Hepatocyte (in vitro differentiated cells and primary cell): ENCODE measurements around a stretch of chr22.

DNA sequence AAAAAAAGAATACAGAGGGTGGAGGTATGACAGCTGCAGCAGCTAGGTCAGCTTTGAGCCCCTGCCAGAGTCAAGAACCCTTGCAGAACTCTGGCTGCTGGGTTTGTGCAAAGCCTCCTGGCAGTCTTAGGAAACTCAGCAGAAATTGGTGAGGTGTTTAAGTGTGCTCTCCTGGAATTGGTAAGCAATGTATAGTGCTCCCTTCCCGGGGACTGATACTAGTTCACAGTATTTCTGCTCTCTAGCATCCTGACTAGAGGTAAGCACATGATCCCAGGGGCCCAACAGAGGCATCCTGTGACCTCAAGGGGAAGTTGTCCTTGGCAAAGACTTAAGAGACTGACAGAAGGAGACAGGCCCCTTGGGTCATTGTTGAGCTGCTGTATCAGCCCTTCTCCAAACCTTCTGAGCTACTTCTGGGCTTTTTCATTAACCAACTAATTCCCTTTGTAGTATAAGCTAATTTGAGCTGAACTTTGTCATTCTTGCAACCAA lies 4.4 kb upstream of the TBC1D22A start:
- RAMPAGE, long total RNA = no peak
- RRBS = no CpG with 5 or more reads among the region's 1 CpG

GRCh38 chr22:46764850-46765623 lies 2.6 kb downstream of the TBC1D22A start:
- RAMPAGE, long total RNA = no peak
- RRBS = no CpG with 5 or more reads among the region's 8 CpGs

DNA sequence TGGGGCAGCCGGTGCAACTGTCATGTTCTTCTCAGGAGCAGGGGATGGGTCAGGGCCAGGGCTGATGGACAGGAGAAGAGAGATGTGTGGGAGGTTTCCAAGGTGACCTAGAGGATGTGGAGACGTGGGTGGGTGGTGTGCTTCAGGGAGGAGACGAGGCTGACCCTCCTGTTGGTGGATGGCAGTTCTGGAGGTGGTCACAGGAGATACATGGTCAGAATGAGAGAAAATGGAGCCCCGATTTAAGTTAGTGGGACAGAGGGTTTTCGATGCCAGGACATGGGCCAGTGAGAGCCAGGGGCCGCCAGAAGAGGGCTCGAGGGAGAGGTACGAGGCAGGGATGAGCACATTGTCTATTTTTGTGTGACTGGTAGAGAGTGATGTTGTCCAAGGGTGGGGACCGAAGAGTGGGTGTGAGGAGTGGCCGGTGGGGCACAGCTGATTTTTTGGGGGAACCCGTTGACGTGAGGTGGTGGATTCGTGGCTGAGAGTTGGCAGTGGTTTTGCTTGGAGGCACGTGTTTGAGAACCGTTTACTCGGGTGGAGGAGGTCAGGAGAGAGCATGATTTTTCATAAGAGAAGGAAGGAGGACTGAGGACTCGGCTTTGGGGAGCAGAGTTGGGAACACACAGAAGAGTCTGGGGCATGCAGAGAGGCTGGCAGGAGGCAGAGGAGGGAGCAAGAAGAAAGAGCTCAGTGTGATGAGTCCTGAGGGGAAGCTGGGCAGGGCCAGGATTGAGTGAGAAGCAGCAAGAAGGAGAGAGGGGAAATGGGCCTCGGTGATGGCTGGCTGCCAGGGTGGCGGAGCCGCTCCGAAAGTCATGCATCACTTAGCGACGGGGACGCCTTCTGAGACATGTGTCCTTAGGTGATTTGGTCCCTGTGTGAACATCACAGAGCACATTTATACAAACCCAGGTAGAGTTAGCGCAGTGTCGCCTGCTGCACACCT lies 14.8 kb downstream of the TBC1D22A start:
- RAMPAGE, long total RNA = no peak
- RRBS = no CpG with 5 or more reads among the region's 26 CpGs

- RAMPAGE, long total RNA = no peak
- RRBS = no CpG with 5 or more reads among the region's 7 CpGs
Observed at GRCh38 chr22:46808978-46809437, 46.6 kb downstream of the TBC1D22A start.

- RAMPAGE, long total RNA = no peak
- RRBS = no CpG with 5 or more reads among the region's 26 CpGs
Observed at GRCh38 chr22:46916892-46917872, 154.7 kb downstream of the TBC1D22A start.

DNA sequence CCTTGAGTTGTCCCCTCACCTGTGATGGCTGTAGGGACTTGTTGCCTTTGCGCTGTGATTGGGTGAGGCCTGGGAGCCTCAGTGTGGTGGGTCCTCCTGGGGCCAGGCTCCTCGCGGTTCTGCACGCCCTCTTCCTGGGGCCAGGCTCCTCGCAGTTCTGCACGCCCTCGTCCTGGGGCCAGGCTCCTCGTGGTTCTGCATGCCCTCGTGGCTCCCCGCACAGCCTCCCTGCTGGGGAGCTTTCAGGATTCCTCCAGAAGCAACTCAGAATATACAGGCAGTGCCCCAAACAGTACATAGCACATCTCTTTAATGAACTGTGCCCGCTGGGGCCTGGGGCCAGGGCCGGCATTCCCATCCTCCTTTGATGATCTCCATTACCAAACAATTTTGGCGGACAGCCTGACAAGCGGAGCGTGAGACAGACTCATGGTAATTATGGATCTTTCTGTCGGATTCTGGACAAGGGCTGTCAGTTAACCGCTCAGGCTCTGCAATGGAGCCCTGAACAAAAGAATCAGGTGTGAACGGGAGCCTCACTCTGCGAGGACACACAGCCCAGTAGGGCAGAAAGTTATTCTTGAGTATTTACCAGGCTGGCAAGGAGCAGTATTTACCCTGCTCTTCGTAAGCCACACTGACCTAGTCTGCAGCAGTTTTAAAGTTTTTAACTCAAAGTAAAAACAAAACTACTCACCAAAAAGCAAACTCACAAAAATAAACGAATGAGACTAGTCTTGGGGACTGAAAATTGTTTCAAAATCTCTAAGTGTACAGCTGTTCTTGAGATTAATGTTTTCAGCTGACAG lies 173.9 kb downstream of the TBC1D22A start:
- RAMPAGE, long total RNA = no peak
- RRBS = no CpG with 5 or more reads among the region's 21 CpGs

DNA sequence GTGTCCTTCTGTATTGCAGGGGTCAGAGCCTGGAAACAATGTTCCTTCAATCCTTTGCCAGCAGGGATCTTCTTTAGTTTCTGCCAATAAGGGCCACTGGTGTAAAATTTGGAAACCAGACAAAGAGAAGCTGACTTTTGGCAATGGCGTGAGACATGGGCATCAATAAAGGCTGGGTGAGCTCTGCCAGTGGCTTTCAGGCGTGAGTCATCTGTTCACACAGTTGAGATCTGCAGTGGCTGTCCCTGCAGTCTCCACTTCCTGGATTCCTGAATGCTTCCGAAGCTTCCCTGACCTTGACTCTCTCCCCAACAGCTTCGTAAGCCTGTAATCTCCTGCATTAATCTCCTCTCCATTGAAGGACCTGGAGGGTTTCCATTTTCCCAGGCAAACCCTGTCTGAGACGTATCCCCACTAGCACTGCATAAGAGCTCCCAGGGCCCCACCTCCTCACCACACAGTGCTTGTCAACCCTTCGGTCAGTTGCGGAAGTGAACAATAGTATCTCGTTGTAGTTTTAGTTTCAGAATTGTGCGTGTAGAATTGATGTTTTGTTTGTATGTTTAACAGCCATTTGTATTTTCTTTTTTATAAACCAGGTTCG lies 574.7 kb downstream of the TBC1D22A start:
- RAMPAGE, long total RNA = no peak
- RRBS = no CpG with 5 or more reads among the region's 10 CpGs

- RAMPAGE, long total RNA = no peak
- RRBS = no CpG with 5 or more reads among the region's 18 CpGs
Observed at GRCh38 chr22:48478002-48478655, 11.2 kb upstream of the TAFA5 start.

DNA sequence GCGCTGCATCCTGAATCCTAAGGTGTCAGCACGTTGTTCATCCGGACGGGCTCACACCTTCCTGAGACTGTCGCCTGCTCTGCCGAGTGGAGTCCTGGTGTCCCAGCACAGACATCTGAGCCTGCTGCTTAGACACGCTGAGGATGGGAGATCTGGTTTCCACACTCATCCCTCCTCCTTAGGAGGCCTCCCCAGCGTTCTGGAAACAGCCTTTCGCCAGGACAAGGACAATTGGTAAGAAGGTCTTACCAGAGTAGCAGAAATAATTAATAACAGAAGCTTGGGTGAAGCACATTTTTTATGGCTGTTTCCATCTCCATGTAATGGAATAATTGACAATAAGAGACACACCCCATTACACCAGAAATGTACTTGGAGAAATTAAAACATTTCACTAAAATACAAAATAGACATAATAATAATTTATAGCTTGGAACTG lies 2.3 kb downstream of the TAFA5 start:
- RAMPAGE, long total RNA = no peak
- RRBS = no CpG with 5 or more reads among the region's 9 CpGs

GRCh38 chr22:48579177-48579816 lies 89.9 kb downstream of the TAFA5 start:
- RAMPAGE, long total RNA = no peak
- RRBS = no CpG with 5 or more reads among the region's 23 CpGs

- RAMPAGE, long total RNA = no peak
- RRBS = no CpG with 5 or more reads among the region's 15 CpGs
Observed at GRCh38 chr22:48632612-48633209, 143.4 kb downstream of the TAFA5 start.

DNA sequence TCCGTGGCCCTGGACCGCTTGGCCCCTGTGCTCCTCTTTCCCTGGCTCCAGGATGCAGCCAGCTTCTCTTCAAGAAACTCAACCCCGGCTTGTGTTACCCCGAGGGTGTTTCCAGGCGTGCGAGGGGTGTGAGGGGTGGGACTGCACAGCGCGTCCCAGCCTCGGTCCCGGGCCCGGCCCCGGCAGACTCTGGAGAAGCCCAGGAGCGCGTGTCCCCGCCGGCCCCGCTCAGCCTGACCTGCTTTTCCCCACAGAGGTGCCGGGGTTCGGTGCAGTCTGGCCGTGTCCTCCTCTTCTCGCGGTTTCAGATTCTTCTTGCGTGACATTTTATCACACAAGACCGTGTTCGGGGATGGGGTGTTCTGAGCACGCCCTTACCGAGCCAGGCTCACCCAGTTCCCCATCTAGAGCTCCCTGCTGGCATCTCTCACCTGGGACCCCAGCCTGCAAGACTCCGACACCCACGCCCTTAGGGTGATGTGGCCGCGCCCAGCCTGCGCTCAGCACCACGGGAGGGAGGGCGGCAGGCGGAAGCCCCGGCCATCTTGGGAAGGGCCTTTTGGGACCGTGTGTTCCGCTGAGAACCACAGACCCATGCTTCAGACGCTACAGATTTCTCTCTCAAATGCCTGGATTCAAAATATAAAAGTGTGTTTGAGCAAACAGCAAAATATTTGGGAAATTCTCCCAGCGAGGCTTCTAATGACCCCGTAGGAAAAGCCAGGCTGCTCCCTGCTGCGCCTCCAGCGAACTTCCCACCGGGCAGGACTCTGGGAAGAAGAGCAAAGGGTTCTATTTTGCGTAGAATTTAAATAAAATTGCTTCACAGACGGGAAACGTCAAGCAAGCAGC lies 562.8 kb downstream of the TAFA5 start:
- RAMPAGE, long total RNA = no peak
- RRBS = 84% methylated on average over 12 of the region's 47 CpGs

GRCh38 chr22:49607047-49607785 lies 220.5 kb downstream of the BRD1 start:
- RAMPAGE, long total RNA = no peak
- RRBS = no CpG with 5 or more reads among the region's 18 CpGs

GRCh38 chr22:49670056-49670923 lies 157.4 kb downstream of the BRD1 start:
- RAMPAGE, long total RNA = no peak
- RRBS = 3% methylated on average over 7 of the region's 79 CpGs

GRCh38 chr22:49794504-49794907 lies 33.2 kb downstream of the BRD1 start:
- RAMPAGE, long total RNA = no peak
- RRBS = no CpG with 5 or more reads among the region's 10 CpGs

DNA sequence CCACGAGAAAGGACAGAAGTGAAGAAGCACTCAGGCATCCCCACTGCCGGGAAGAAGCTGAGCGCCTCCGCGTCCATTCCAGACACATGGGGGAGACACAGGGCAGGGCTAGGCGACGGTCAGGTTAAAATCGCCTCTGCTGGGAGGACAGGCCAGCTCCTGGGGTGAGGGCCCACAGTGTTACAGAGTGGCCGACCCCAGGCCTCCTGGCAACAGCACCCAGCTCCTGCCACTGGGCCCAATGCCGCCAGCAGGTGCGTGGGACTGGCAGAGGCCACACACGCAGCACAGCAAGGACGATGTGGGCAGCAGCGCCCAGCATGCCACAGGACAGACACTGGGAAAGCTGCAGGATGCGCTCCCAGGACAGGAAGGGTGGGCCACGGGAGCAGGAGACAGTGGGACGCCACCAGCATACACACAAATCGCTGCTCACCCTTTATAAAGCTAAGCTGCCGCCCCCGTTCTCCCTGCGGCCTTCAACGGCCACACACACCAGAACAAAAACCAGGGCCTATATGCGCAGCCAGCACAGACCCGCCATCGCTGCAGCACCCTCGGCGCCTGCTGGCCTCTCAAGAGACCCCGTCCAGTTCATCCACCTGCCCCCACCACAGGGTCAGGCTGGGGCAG lies 26.8 kb downstream of the BRD1 start:
- RAMPAGE, long total RNA = no peak
- RRBS = no CpG with 5 or more reads among the region's 28 CpGs

DNA sequence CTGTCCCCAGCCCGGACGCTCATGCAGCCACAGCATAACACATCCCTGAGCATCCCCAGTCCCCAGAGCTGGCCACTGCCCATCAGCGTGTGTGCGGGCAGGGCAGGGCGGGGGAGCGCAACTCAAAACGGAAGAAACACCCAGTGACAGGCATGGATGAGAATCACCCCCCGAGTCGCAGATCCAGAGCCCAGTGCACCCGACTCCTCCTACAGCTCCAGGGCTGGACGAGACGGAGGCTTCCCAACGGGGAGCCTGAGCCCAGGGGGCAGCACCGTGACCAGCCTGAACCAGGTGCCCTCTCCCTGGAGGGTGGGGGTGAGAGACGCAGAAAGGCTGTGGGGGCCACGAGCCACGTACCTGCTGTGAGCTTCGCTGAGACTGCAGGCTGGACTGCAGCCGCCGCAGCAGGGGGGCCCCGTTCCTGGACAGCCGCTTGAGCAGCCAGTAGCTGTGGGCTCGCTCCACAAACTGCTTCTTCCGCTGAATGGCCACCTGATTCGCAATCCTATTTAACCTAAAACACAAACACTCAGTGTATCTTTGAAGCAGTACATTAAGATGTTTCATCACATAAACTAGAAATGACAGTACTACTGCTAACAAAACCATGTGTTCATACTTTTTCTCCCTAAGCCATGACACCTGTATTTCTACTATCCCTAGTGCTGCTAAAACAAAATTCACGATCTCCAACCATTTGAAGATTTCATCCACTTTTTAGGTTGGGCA lies 23.7 kb downstream of the BRD1 start:
- RAMPAGE, long total RNA = no peak
- RRBS = no CpG with 5 or more reads among the region's 26 CpGs

- RAMPAGE, long total RNA = no peak
- RRBS = 100% methylated on average over 1 of the region's 18 CpGs
Observed at GRCh38 chr22:49883244-49883940, 29.7 kb downstream of the ZBED4 start.

- RAMPAGE, long total RNA = no peak
- RRBS = no CpG with 5 or more reads among the region's 5 CpGs
Observed at GRCh38 chr22:49888985-49889570, 29.2 kb downstream of the ALG12 start.

DNA sequence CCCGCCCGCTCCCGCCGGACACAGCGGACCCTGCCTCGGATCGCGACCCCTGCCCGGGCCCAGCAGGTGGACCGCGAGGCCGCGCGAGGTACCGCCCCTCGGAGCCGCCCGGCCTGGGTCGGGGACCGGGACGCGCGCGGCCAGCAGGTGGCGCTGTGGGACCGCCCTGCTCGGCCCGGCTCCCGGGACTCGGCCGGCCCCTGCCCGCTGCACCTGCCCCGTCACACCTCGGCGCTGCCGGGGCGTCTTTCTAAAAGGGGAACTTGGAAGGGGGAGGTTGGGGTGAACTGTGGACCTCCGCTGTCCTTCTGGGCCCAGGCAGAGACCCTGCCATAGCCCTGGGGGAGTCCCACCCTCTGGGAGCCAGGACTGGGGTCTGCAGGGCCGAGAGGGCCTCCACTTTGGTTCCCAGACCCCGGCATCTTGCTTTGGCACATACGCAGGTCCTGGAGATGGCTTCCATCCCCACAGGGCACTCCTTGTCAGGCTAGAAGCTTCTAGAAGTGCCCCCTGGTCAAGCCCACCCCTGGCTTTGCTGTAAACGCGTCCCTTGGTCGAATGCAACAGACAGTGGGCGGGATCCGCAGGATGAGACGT lies 11.2 kb downstream of the CRELD2 start:
- RAMPAGE, long total RNA = no peak
- RRBS = 1% methylated on average over 33 of the region's 47 CpGs